Metanephros (tissue), 2 donors: ENCODE data around the genes SLC13A2, FOXN1 and NEK8.

- RAMPAGE, long total RNA: no peak
Observed at GRCh38 chr17:27632809-27633269, 1.9 kb downstream of the LGALS9 start.

DNA sequence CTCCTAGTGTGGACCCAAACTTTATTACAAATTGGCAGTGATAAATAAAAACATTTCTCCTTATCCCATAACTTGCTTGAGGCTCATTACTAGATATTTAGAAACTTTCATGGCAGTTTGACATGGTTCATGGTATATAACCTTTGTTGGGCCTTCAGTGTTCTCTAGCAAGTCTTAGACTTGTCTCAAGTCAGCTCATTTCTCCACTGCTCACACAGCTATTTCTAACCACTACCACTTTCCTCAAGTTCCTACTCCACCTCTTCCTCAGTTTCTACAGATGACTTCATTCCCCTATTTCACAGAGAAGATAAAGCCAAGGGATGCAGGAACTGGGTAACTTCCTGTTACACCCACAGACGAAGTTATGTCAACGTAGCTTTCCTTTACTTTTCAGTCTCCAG lies 23.2 kb downstream of the NLK start:
- RAMPAGE, long total RNA: no peak

- RAMPAGE, long total RNA: no peak
Observed at GRCh38 chr17:28233679-28234570, 85.1 kb upstream of the TMEM97 start.

- RAMPAGE, long total RNA: no peak
Observed at GRCh38 chr17:28327504-28328444, 7.5 kb downstream of the IFT20 start.

GRCh38 chr17:28333831-28334687 lies 1.2 kb downstream of the IFT20 start:
- RAMPAGE, long total RNA: no peak

- RAMPAGE, long total RNA: no peak
Observed at GRCh38 chr17:28381258-28381748, 9.8 kb downstream of the SARM1 start.

- RAMPAGE, long total RNA: no peak
Observed at GRCh38 chr17:28404624-28405517, 1.1 kb downstream of the SLC46A1 start.

DNA sequence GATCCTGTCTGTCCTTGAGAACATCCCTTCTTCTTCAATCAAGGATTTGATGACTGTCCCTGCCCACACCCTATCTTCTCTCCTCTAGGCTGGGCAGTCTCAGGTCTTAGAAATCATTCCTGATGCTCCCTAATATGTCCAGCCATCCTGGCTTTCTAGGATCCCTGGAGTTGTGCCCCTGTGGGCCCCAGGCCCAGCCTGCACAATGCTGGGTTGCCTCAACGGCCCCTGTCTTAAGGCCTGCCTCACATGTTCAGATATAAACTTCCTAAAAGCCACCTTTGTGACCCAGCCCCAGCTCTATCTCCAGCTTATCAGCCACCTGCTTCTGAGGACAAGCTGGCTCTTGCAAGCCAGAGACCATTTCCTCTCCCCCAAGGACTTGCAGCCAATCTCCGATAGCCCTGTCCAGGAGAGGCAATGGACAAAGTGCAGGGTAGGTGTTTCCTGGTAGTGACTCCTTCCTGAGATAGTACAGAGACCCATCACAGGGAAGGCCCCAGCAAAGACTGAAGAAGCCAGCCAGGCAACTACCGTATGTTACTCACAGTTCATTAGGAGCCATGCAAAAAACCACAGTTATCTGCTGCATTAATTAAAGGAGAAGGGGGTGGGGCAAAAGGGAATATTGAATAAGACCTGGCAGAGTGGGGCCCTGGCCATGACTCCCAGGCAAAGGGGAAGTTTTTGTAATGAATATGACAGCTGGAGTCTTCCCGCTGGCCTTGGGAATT lies 2.7 kb upstream of the SLC13A2 start:
- RAMPAGE, long total RNA: no peak

DNA sequence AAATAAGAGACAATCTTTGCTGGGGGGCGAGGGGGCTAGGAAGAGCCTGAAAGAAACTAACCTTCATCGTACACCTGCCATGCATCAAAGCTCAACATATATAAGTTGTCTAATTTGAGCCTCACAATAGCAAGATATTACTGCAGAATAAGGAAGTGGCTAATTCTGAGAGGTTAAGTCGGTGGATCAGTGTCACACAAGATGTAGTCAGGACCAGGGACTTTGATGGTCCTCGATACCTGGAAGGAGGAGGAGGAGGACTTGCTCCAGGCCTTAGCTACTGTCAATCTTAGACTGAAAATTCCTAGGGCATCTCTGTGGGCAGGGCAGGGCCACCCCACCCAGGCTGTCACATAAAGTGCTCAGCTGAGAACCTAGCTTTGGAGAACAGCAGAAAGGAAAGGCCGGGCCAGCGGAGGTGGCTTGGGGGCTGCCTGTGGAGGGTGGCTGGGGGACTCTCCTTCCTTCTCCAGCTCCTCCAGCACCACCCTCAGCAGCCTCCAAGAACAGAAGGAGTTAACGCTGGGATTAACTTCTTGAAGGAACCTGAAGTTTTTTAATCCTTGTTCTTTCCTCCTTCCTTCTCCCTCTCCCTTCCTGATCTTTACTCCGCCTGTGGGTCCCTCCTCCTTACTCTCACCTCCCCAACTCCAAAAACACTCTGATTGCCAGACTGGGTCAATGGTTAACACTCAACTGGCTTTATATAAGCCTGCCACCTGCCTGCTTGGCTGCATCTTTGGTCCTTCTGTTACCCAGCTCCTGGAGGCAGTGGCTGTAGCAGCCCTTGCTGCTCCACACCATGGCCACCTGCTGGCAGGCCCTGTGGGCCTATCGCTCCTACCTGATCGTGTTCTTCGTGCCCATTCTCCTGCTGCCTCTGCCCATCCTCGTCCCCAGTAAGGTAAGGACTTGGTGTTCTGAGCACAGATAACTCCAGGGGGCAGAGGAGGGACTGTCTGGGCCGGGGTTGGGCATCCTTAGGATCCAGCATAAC lies at the start of gene SLC13A2:
Gene SLC13A2, plus strand, starts transcription at position 734 of the 997 bp plus-strand sequence.
- RAMPAGE, long total RNA: no peak

DNA sequence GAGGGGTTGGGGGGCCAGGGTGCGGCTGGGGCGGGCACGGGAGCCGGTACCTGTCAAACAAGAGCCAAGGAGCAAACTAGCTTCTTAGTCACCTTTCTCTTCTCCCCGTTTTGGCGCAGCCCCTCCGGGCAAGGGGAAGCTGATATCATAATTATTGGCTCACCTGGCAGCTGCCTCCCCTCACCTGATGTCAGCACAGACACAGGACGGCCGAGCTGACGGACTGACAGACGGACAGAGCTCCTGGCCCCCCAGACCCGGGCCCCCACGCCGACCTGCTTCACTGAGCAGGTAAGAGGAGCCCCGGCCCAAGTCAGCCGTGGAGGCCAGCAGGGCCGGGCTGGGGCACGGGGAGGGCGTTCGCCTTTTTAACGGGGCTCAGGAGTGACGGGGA lies at the start of gene FOXN1:
Gene FOXN1, plus strand, starts transcription at position 196 of the 394 bp plus-strand sequence.
- RAMPAGE, long total RNA: no peak

- RAMPAGE, long total RNA: no peak
Observed at GRCh38 chr17:28524984-28525768, 19.0 kb downstream of the FOXN1 start.

GRCh38 chr17:28577509-28578669 lies 1.2 kb upstream of the ALDOC start:
- RAMPAGE, long total RNA: no peak

DNA sequence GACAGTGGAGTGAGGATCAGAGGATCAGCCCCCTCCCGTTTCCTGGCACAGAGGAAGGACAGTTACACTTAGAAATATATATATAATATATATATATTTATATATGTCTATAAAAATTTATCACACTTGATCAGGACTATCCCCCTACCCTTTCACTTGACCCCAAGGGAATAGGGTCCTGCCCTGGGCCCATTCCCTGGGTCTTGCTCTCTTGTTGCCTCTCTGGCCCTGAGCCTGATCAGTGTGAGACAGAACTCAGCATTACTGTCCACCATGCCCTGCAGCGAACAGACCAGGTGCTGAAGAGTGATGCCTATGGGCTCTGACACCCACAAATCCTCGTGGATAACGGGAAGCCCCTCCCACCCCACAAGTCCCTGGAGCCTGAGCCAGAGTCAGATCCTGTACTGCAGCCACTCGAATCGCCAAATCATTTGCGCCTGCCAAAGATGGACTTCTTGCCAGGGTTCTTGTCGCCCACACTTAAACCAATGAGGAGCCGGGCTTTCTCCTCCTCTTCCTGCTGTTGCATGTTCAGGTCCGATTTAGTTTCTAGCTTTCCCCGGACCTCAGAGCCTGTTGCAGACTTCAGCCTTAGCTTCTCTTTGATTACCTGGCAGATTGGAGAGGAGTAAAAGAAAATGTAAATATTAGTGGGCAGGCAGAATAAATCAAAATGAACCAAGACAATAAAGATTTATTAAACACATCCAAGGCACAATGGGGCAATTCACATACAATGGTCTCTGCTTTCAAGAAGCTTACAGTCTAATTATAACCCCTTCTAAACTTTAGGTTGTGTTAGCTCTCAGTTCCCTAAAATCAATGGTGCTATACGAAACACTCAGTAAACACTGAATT lies 879 bp upstream of the RSKR start:
- RAMPAGE, long total RNA: no peak

GRCh38 chr17:28640341-28641132 lies 4.4 kb downstream of the BLTP2 start:
- RAMPAGE, long total RNA: no peak

DNA sequence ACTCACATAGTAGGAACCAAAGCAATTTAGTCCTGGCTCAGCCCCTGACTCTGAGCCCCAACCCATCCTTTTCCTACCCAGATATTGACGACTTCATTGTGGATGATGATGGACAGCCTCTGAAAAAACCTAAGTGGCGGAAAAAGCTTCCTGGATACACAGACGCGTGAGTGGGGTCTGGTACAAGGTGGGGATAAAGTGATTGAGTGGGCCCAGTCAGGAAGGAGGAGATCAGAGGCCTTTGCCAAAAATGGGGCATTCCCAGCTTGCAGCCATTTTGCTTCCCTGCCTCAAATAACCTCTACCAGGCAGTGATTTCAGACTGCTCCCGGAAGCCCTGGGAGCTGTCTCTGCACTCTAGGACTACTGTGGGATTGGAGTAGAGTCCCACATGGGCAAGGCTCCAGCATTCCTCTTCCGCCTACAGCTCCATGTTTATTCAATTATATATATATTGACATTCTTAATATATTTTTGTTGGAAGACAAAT lies 13.4 kb downstream of the SUPT6H start:
- RAMPAGE, long total RNA: no peak

GRCh38 chr17:28728532-28729417 lies at the start of gene NEK8:
Gene NEK8 (plus strand): TSS chr17:28728788.
- RAMPAGE, long total RNA: no peak

GRCh38 chr17:28871012-28871737 lies 16.4 kb downstream of the ERAL1 start:
- RAMPAGE, long total RNA: no peak

- RAMPAGE, long total RNA: no peak
Observed at GRCh38 chr17:28893837-28894266, 3.7 kb downstream of the FLOT2 start.

DNA sequence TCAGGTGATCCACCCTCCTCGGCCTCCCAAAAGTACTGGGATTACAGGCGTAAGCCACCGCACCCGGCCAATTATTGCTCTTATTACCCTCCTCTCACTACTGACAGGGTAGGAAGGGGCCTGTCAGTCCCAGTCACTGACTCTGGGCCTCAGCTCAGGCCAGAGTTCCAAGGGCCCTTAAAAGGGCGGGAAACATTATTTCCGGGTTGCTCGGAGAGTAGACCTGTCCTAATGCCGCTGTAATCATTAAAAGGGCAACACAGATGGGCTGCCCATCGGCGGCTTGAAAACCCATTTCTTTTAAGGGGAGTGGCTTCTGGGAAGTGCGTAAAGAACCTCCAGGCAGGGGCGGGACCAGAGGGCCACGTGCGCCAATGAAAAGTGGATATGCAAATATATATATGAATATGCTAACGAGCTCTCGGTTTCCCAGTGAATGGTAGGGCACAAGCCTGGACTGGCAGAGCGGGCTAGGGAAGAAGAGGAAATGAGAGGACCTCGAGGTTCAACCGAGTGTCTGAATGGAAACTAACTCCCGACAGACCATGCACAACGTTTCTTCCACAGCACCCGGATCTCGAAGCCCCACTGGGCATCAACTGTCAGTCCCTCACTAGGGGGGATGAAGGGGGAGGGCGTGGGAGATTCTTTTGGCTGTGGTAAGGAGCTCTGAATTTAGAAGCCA lies 26.7 kb downstream of the PIPOX start:
- RAMPAGE, long total RNA: no peak

- RAMPAGE, long total RNA: no peak
Observed at GRCh38 chr17:29093128-29093641, 50.2 kb downstream of the PIPOX start.